Pericardium fibroblast (primary cell): ENCODE measurements around a stretch of chr2.

GRCh38 chr2:136128103-136128979, 10.4 kb upstream of the CXCR4 start:
- RAMPAGE, long total RNA, result no peak

- RAMPAGE, long total RNA, result no peak
These were observed 11.8 kb upstream of the CXCR4 start for GRCh38 chr2:136129418-136130480.

- RAMPAGE, long total RNA, result no peak
These were observed 120.6 kb upstream of the CXCR4 start for GRCh38 chr2:136238127-136239331.

GRCh38 chr2:136325797-136326559, 208.0 kb upstream of the CXCR4 start:
- RAMPAGE, long total RNA, result no peak

DNA sequence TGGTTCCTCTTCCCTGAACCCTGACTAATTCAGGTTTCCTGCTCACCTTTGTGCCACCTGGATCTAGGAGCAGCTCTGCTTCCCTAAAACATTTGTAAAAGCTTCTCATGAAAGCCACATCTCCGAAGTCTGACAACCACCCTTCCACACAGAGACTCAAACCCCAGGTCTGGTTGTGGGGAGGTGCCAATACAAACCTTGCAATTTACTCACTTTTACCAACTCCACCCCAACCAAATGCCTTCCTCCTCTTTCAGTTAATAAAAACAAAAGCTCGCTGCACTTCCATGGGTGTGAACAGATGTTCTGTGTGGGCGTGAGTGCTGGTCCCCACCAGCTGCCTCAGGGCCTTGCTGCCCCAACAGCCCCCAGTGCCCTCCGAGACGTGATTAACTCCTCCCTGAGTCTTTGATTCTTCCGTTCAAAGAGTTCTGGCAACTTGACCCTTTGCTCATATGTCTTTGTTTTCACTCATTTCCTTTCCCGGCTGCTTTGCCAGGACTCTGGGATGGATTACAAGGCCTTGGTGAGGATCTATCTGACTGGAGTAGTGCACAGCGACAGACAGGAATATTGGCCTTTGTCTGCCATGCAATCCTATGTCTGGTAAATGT, 258.8 kb upstream of the CXCR4 start:
- RAMPAGE, long total RNA, result no peak

DNA sequence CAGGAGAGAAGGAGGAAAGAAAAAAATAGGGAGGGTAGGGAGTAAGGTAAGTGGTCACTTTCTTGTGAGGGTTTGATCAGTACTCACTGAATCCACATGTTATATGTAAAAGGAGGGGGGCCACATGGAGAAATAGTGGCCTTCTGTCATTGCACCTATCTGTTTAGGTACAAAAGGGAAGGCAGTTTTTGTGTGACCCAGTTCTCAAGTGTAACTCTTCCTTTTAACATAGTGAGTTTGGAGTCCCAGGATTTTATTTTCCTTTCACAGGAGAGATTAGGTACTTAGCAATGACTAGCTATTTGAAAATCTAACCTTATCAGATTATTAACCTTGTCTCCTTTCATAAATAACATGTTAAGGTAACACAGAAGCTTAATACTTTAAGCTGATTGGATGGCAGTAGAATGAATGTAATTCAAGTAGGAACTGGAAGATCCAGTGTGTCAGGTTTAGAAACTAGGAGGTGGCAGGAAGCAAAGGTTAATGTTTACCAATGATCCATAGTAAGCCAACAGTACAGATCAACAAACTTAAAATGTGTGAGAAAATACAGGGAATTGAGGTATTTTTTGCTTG, 11.1 kb downstream of the HNMT start:
- RAMPAGE, long total RNA, result no peak

GRCh38 chr2:138421810-138422209, 79.8 kb upstream of the SPOPL start:
- RAMPAGE, long total RNA, result no peak

GRCh38 chr2:138779358-138779790, 816 bp downstream of the NXPH2 start:
- RAMPAGE, long total RNA, result no peak

GRCh38 chr2:140661304-140661716, 1469.5 kb downstream of the LRP1B start:
- RAMPAGE, long total RNA, result no peak

- RAMPAGE, long total RNA, result no peak
These were observed 9.4 kb downstream of the LRP1B start for GRCh38 chr2:142121405-142121812.

DNA sequence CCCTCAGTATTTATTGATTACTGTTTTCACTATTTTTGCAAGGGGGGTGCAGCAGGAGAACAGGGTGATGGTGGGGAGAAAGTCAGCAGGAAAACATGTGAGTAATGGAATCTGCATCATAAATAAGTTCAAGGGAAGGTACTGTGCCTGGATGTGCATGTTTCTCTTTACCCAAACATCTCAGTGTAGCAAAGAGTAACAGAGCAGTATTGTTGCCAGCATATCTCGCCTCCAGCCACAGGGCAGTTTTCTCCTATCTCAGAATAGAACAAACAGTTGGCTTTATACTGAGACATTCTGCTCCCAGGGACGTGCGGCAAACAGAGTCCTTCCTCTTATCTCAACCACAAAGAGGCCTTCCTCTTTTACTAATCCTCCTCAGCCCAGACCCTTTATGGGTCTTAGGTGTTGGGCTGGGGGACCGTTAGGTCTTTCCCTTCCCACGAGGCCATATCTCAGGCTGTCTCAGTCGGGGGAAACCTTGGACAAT, 182.2 kb upstream of the KYNU start:
- RAMPAGE, long total RNA, result no peak

- RAMPAGE, long total RNA, result no peak
These were observed 96.5 kb upstream of the ARHGAP15 start for GRCh38 chr2:143032735-143033182.

- RAMPAGE, long total RNA, result no peak
These were observed 440.0 kb downstream of the ARHGAP15 start for GRCh38 chr2:143569278-143569477.

GRCh38 chr2:144152607-144153372, 179.5 kb downstream of the GTDC1 start:
- RAMPAGE, long total RNA, result no peak

GRCh38 chr2:144388428-144389095, 56.2 kb upstream of the GTDC1 start:
- RAMPAGE, long total RNA, result no peak

DNA sequence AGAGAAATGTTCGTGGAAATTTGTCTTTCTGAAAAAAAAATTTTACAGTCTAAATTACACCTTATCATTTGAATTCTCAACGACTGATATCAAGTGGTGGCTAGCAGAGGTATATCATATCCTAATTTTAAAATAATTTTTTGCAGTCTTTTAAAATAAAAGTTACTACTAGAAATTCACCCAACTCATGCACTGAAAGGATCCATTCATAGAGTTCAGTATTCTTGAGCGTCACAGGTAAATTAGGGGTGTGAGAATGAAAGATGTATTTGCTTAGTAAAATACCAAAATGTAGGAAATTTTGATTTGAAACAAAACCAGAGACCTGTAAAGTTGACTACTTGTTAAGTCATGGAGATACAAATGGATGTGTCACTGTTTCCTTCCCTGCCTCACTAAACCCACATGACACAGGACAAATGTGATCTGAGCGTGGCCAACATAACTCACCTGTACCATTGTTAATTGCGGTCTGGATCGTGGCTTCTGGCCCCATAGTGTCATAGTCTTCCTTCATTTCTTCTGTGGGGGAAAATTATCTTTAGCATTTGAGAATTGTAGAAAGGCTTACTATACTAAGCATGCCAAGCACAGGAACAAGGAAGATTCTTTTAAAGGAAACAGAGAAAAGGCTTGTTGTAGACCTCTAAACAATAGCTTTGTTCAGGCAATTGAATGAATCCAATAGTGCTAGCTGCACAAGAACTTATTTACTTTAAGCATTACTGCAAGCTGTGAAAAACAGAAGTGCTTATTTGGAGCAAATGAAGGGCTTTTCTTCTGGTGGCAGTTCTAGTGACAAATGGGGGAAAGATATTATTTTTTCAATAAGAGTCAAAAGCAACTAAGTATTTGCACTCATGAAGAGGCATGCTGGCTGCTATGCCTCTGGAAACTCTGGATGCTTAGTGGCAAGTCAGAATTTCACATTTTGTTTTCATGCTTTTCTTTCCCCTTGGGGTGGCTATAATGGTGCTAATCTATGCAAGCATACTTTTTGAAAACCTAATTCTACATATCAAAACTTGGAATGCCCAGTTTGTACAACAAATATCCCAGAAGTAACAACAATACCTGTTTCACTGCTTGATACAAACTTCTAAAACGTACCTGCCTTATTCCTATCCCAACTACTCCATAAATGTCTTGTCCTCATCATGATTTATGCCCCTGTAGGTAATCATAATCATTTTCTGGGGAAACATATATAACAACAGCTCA, 92.4 kb upstream of the GTDC1 start:
- RAMPAGE, long total RNA, result no peak

- RAMPAGE, long total RNA, result no peak
These were observed 67.6 kb downstream of the ZEB2 start for GRCh38 chr2:144451987-144453000.

DNA sequence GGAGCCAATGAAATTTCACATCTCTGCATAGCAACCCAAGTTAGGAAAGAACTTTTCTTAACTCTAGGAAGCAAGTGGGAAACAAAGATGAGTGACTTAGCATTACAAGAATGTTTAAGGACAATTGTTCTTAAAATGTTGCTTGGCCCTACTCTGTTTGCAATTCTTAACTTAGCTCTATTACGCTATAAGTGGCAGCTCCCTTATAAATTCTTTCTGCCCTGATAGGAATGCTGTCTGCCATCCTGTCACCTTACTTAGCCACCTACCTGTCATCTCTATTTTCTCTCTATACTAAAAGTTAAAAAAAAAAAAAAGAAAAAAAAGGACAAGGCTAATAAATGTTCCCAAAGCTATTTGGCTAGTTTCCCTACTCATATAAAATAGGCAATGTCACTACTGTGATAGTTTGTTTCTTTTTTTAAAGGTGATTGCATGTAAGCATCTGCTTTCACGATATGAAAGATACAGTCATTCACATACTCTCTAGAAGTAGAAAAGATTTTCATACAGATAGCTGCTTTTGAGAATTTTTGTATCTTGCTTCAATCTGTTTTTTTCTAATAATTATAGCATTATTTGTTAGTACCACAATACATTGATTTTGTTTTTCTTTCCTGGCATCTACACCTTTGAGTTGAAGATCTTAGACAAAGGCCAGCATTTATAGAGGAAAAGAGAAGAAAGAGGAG, 39.3 kb downstream of the ZEB2 start:
- RAMPAGE, long total RNA, result no peak

GRCh38 chr2:144481988-144482223, 38.0 kb downstream of the ZEB2 start:
- RAMPAGE, long total RNA, result no peak

DNA sequence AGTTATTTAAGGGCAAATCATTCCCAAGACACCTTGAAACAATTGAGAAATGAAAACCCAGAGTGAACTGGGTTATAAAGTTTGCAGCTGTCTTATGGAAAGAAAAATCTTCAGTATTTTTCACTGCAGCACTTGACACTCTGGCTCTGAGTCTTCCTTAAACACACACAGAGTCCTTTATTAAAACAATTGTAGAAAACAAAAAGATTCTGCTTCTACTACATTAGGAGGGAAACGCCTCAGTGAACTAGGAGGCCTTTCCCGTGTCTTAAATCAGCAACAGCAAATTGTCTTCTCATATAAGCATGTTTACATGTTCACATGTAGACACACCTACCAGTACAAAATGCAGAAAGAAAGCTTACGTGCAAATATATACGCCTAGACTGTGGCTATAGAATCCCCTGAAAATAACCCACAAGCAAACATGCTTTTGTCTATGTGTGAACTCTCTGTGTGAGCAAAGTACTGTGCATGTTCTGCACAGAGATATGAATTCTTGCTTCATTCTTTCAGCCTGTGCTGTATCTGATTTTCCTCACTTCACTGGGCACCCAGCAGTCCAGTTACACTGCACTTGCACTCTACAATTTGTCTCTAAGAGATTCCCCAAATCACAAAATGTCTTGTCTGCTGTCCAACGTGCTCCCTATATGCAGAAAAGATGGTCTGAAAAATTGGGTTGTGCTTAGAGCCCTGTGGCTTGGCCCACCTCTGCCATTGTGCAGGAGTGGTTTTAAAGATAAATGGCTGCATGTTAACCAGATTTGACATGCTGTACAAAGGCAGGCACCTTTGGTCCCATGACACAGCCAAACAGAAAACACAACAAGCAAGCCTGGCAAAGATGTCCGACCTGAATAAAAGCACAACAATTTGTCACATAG, 24.5 kb downstream of the ZEB2 start:
- RAMPAGE, long total RNA, result no peak